T47D (cell line): Measurements from ENCODE around the genes ARHGEF11, FCRL1, CD1D, CD1B, OR10R2, OR6K3, MNDA, PYHIN1 and FCER1A.

GRCh38 chr1:157044232-157044974 is 1.1 kb downstream of the ARHGEF11 start:
- RRBS = no CpG with 5 or more reads among the region's 8 CpGs

DNA sequence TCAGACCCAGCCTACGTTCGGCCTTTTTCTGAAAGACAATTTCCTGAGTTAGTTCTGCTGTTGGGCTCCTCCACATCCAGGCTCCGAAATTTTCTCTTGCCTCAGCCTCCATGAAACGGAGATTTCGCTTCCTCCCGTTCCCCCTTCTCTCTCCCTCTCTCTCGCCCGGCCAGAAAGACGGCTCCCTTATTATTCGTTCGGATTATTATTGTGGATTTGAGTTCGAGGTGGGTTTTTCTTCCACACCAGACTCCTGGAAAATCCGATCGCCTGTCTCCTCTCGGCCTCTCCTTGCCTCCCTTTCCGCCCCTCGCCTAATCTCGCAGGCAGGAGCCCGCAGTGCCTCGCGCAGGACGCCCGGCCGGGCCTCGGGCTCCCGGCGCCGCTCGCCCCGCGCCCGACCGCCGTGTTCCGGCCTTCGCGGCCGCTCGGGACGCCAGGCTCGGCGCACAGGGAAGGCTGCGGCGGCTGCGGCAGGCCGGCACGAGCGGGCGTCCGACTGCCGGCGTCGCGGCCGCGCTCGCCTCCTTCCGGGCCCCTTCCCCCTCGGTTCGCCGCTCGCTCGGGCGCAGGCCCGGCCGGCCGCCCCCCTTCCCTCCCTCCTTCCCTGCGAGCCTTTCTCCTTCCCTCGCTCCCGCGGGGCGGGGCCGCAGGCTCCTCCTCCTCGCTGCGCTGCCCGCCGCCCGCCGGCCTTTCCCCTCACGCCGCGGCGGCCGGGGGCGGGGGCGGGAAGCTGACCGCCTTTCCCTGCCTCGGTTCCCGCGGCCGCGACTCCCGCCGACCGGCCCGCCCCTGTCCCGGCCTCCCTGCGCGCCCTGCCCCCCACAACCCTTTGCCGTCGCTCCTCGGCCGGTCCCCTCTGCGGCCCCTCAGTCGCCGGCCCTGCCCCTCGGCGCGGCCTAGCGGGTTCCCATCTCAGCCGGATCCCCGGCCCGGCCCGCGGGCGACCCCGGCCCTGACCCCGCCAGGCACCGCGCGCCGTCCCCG is at the start of gene ARHGEF11:
Gene ARHGEF11 (minus strand): TSS at position 501 of the 987 bp plus-strand sequence.
- RRBS = 1% methylated on average over 60 of the region's 123 CpGs

DNA sequence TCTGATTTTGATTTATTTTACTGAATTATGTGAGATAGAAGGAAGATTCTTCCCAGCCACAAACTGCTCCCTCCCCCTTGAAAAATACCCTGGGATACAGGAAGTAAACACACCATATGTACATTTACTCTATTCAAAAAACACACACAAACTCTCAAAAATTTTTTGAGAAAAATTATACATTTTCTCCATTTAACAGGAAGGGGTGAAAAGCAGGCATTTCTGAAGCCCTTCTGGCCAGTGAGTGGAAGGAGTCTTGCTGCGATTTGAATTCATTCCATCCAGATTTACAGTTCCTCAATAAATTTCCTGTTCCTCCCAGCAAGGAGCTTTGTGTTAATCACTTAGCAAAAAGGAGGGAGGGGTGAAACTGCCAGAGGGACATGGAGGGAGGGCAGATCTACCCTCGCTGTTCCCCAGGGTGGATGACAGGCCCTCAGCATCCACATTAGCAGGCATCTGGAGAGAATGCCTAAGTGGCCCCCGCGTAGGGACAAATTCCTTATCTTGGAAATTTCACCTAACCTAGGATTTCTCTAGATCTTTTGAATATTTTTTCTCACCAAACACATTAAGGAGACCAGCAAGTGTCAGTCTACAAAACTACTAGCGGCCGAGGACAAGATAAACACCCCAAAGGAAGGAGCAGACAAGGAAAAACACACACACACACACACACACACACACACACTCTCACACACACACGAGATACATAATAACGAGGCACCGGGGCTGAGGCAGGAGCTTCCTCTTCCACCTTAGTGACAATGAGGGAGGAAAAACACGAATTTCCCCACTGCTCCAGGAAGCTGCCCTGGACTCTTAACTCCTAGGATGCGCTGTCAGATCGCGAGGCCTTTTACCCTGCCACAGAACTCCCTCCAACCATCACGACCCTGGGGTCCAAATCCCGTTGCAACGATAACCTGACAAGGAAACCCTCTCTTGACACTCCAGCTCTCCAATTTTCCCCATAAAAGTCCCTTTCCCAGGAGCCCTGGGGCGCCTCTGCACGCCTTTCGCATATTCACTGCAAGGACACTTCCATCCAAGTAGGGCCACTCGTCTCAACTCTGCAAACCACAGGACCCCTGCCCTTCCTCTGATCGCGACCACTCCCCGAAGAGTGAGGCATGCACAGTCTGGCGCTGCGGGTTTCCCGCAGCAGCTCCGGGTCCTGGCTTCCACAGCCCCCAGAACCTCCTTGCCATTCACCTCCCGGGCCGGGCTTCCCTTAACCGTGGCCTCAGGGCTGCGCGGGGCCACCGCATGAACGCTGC is 904 bp downstream of the ETV3 start:
- RRBS = 0% methylated on average over 1 of the region's 34 CpGs

DNA sequence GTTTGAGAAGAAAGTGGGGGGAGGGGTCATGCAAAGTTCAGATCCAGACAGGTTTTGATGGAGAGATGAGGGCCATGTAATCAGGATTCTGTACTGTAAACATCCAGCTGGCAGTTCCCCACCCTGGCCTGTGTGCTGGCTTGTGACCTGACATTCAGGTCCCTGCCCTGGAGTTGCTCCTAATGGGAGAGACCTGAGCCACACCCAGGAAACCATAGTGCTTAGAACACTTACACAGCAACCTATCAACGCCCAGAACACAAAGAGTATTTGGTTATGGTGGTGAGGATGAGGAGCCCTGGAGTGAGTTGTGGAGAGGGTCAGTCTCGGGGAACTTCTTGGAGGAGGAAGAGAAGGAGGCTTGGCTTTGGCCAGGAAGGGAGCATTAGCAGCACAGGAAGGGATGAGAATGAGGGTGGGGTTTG is 15.7 kb upstream of the ETV3 start:
- RRBS = no CpG with 5 or more reads among the region's 2 CpGs

DNA sequence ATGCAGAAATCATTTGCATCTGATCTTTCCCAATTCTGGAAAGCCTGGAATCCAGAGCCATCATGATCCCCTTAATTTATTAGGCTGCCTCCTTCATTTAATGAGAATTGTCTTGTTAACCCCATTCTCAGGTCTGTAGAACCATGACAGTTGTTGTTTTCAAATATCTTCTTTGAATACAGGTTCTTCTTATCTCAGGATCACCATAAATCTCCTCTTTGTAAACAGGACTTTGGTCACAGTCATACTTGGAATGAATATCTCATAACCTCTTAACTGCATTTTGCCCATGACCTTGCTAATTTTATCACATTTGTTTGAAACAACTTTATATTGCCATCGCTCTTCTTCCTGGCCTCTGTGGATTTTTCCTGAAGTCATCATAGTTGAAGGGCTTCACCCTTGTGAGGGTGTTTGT is 54.3 kb downstream of the FCRL5 start:
- RRBS = no CpG with 5 or more reads among the region's 1 CpG

- RRBS = no CpG with 5 or more reads among the region's 1 CpG
Observed at GRCh38 chr1:157815307-157815746, 4.6 kb downstream of the FCRL1 start.

- RRBS = no CpG with 5 or more reads among the region's 3 CpGs
Observed at GRCh38 chr1:157819968-157820262, at the start of gene FCRL1. Gene FCRL1, minus strand, starts transcription at chr1:157820120.

DNA sequence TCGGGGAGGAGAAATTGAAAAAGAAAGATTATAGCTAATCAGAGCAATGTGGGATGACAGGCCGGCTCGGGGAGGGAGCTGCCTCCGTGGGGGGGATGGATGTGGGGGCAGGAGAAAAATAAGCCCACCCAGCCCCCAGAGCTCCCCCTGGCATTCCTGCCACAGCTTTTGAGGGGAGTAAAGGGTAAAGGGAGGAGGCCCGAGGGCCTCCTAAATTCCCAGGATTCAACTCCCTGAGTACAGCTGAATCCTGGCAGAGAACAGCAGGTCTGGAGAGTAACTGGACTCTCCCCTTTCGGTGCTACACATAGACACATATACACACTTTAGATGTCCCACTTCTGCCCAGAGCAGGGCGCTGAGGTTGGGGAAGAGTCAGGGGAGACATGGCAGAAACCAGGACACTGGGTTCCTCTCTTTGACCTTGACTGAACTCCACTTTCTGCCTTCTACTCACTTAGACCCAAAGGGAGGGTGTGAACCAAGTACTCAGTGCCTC is 3.0 kb downstream of the KIRREL1 start:
- RRBS = no CpG with 5 or more reads among the region's 7 CpGs

DNA sequence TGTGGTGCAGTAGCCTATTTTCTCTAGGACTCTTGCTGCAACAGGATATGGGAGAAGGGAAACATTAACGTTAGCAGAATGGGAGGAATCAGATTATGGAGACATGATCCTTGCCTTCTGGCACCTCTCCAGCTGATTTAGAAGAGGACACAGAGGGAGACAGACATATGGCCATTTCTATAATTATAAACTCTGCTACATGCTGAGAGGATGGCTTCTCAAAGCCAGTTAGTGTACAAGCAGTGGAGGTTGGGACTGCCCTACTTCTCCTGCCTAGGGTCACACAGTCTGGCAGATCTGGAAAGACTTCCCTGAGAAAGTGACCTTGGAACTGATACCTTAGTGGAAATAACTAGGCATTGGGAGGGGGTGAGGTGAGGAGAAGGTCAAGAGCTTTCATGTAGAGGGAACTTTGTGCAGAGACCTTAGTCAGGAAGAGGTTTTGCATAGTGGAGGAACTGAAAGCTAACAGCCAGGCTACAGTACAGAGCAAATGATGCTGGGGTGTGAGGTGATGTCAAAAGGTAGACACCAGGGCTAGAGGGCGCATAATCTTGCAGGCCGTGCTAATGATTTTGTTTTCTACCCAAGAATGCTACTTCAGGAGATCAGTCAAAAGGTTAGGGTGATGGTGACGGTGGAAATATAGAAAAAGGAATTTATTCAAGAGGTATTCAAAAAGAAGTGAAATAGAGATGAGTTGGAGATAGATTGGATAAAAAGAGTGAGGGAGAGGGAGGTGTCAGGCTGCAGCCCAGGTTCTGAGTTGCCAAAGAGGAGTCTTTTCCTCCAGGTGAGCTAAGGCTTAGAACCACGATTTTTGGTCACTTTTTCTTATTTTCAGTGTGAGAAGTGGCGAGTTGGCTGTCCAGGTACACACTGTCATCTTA is 1.1 kb upstream of the CD1D start:
- RRBS = no CpG with 5 or more reads among the region's 6 CpGs

- RRBS = 26% methylated on average over 30 of the region's 69 CpGs
Observed at GRCh38 chr1:158180569-158181649, at the start of gene CD1D. Gene CD1D, plus strand, starts transcription at chr1:158180895.

DNA sequence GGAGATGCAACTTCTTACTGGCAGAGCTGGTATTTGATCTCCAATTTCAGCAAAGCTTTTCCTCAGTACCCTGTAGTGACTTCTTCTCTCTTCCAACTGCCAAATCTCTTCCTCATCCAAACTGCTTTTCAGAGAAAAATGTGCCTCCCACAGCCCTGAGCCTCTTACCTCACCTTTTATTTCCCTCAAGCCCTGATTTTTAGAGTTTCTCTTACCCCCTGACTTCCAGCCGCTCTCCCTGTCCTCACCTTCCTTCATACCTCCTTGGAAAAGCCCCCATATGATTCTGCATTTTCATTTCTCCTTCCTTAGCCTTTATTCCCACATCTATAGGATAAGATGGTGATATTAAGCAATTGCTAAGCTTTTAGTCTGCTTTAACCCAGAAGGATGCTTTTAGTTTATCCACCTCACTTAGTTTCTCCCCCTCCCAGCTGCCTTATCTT is at the start of gene CD1B:
Gene CD1B (minus strand): TSS at position 101 of the 446 bp plus-strand sequence.
- RRBS = no CpG with 5 or more reads among the region's 1 CpG

DNA sequence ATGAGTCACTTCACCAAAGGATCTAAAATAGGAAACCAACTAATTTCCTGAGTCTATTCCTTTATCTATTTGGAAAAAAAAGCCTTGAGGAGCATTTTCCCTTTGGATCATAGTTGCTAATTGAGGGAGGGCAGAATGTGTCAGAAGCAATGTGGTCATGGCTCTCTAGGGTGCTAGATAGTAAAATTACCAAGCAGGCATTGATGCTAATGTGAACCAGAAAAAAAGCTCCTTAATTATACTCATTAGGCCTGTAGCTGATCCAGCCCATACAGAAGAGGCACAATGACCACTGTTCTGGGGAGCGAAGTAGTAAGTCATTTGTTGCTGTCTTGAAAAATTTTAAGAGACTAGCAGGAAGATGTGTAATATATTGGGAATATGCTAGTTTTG is at the start of gene OR10R2:
Gene OR10R2 (plus strand): TSS at position 180 of the 393 bp plus-strand sequence.
- RRBS = no CpG with 5 or more reads among the region's 1 CpG

DNA sequence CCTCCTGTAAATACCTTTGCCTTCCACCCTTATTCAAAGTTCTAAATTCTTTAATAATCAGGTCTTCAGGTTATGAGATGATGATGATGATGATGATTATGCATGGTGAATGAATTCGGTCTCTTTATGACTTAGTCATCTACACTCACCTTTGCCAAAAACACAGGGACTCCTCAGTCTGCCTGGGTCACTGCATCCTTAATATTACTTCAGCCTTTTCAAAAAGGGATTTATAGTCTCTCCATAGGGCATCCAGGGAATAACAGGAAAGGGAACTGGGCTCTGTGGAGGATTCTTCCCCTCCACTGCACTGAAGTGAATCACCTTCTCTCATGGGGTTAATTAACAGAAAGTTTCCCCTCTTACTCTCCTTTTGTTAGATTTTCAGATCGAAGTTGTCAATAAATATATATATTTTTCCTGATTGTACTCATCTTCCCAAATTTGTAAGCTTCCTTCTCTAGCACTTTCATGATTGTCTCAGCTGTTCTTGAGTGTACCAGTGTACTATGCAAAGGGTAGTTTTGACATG is at the start of gene OR6K3:
Gene OR6K3 (minus strand): TSS at position 187 of the 532 bp plus-strand sequence.
- RRBS = no CpG with 5 or more reads among the region's 2 CpGs

DNA sequence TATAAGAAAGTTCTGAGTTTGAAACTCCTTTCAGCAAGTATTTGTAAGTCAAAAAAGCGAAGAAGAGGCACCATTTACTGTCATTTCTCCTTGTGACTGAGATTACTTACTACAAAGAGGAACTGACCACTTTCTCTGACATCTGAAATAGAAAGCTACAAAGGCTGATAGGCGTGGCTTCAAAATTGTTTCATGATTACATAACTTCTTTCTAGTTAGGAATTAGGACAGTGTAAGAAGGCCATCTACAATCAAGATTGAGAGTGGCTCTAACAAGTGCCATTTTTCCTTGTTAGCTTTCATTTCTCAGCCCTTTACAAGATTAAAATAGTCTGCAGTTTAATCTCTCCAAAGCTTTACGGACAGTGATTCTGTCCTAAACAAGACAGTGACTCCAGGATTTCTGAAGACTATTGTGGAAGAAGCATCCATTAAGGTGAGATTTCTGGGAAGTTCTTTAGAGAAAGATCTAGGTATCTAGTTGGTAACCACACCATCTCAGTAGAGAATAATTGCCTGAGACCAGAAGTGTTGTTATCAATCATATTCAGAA is at the start of gene MNDA:
Gene MNDA (plus strand): TSS at position 230 of the 553 bp plus-strand sequence.
- RRBS = no CpG with 5 or more reads among the region's 3 CpGs

DNA sequence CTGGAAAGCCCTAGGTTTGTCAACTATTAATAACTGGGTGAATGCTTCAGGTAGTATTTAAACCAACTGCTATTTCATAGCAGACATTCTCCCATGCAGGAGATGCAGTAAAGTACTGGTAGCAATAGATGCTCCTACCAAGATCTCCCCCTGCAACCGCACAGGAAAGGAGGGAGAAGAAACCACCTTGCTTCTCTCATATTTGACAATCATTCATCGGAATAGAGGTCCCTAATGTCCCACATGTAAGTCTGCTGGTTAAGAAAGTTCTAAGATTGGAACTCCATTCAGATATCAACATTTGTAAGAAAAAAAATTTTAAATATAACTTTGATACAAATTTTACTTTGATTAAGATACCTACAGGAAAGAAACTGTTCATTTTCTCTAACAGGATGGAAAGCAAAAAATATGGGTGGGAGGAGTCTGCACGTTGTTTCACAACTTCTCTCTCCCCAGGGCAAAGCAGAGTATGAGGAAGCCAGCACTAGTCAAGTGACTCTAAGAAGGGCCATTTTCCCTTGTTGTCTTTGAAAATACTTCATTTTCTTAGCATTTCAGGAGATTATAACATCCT is at the start of gene PYHIN1:
Gene PYHIN1 (plus strand): TSS at position 468 of the 577 bp plus-strand sequence.
- RRBS = no CpG with 5 or more reads among the region's 3 CpGs

DNA sequence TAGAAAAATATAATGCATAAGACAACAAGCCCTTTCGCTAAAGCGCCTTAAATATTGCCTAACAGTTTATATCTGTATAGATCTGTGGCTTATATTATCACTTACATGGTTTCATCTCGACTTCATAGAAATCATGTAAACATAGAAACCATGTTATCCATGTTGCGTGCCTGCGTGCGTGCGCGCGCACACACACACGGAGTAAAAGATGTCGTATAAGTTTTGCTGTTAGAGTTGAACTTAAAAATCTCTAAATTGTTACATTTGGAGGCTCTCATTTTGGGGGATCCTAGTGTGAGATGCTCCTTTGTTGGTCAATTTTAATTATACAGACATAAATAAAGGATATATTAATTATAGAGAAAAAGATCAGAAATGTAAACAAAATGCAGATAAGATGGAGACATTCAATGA is 3.6 kb downstream of the PYDC5 start:
- RRBS = no CpG with 5 or more reads among the region's 11 CpGs

DNA sequence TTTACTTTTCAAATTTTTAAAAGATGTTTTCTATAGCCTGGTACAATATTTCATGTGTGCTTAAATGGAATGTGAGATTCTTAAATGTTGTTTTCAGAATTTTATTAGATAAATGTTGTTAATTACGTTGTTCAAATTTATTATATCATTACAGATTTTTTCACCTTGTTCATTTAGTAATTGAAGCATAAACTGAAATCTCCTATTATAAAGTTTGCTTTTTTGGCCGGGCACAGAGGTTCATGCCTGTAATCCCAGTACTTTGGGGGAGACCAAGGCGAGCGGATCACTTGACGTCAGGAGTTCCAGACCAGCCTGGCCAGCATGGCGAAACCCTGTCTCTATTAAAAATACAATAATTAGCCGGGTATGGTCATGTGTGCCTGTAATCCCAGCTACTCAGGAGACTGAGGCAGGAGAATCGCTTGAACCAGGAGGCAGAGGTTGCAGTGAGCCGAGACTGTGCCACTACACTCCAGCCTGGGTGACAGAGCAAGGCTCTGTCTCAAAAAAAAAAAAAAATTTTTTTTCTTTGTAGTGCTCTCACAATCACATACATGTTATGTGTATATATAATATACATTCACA is 1.3 kb downstream of the IFI16 start:
- RRBS = no CpG with 5 or more reads among the region's 9 CpGs

DNA sequence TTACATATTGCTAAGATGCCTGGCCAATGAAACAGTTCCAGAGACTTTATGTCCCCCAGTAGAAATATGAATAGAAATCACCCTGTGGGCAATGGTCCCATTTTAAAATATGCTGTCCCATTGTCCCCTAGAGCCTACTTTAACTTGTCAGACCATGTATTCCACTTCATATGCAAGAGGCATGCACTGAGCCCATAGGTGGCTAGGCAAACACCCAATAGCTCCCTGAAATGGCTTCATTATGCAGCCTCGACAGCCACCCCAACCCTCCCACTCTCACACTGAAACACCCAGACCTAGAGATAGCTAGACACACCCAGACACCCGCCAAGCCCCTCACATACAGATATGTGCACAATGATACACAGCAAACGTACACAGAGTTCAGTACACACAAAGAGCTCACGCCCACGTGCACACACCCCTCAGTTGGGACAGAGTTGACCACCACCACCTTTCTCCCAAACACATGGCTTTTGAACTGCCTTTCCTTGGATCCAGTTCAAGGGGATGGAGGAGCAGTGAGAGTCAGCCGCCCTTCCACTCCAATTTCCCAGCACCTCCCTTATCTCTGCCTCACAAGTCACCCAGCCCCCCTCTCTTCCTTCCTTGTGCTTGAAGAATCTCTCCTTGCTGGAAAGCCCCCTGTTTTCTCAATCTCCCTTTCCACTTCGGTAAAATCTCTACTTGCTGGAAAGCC is 564 bp upstream of the ACKR1 start:
- RRBS = no CpG with 5 or more reads among the region's 7 CpGs

DNA sequence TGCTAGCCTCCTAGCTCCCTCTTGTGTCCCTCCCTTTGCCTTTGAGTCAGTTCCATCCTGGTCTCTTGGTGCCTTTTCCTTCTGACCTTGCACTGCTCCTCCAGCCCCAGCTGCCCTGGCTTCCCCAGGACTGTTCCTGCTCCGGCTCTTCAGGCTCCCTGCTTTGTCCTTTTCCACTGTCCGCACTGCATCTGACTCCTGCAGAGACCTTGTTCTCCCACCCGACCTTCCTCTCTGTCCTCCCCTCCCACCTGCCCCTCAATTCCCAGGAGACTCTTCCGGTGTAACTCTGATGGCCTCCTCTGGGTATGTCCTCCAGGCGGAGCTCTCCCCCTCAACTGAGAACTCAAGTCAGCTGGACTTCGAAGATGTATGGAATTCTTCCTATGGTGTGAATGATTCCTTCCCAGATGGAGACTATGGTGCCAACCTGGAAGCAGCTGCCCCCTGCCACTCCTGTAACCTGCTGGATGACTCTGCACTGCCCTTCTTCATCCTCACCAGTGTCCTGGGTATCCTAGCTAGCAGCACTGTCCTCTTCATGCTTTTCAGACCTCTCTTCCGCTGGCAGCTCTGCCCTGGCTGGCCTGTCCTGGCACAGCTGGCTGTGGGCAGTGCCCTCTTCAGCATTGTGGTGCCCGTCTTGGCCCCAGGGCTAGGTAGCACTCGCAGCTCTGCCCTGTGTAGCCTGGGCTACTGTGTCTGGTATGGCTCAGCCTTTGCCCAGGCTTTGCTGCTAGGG is 638 bp downstream of the ACKR1 start:
- RRBS = no CpG with 5 or more reads among the region's 9 CpGs

DNA sequence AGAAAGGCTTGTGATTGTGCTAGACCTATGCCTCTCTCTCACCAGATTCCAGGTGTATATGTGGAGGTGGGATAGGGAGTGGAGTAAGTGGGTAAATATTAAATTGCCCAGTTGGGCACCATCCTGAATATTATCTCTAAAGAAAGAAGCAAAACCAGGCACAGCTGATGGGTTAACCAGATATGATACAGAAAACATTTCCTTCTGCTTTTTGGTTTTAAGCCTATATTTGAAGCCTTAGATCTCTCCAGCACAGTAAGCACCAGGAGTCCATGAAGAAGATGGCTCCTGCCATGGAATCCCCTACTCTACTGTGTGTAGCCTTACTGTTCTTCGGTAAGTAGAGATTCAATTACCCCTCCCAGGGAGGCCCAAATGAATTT is at the start of gene FCER1A:
Gene FCER1A (plus strand): TSS at position 253 of the 383 bp plus-strand sequence.
- RRBS = no CpG with 5 or more reads among the region's 1 CpG